Prostate gland (tissue), 2 donors: ENCODE measurements around a stretch of chr1.

GRCh38 chr1:115085457-115085723, 3.9 kb downstream of the TSPAN2 start:
- PRO-cap = bidirectional peak, plus-strand start at chr1:115085589, minus-strand start at chr1:115085371
- RAMPAGE, long total RNA, 2 experiments = no peak in any of the 2 experiments

GRCh38 chr1:115168887-115169245, 79.6 kb upstream of the TSPAN2 start:
- PRO-cap = no peak
- RAMPAGE, long total RNA, 2 experiments = no peak in any of the 2 experiments

DNA sequence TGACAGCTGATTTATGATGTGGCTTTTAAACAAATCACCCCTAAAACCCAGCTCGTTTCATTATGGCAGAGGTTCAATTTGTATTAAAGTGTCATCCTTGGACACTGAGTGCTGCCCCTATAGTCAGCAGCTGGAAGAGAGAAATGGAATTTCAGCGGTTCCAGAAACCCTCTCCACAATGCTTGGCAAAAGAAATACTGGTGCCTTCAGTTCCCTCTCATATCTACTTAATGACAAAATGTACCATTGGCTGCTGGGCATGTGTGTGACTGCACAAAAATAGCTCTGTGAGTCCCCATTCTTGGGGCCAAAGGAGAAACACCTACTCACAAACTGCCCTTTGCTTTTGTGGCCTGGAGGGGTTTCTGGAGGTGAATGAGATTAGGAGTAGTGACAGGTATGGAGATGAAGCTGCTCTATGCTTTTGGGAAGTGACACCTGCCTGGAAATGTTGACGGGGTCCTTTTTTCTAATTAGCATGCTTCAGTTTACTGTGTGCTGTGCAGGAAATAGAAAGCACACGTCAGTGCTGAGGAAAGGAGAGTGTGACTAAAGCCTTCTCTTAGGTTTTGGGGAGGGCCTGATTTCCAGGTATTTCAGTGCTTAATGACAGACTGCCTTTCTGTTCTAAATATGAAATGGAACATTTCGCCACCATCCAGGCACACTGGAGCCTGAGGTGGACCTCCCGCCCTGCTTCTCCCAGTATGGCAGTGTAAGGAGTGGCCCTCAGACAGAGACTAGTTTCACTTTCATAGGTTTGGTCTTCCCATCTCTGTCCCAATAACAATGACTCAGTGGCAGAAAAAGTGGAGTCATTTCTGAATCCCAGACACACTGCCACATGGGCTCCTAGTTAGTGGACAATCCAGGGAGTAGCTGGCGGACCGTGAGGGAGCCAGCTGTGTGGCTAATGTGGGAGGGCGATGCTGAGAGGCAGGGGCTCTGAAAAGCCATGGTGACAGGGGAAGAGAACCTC, 95.3 kb upstream of the TSPAN2 start:
- PRO-cap = no peak
- RAMPAGE, long total RNA, 2 experiments = no peak in any of the 2 experiments

DNA sequence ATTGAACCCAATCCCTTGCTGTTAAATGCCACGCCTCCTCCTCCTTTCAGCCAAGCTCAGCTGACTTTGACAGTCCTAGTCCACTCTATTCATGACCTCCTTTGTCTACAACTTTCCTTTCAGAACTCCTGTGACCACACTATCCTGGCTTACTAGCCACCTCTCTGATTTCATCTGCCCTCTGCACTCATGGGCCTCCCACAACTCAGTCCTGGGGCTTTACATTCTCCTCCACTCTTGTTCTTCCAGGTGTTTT, 4.0 kb upstream of the NGF start:
- PRO-cap = no peak
- RAMPAGE, long total RNA, 2 experiments = no peak in any of the 2 experiments

DNA sequence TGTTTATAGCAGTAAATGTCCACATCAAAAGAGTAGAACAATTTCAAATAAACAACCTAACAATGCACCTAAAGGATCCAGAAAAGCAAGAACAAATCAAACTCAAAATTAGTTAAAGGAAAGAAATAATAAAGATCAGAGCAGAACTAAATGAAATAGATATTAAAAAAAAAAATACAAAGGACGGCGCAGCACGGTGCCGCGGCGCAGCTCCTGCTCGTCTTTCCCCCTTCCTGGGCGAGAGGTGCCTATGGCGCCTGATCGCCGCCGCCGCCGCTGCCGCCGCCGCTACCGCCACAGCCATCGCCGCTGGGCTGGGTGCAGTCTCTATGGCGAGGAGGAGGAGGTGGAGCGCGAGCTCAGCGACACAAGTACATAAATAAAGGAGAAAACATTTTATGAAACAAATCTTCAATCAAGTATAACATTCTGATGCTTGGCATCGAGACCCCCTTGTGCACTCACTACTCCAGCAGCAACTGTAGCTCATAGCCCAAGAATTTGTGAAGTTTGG, 77.6 kb upstream of the VANGL1 start:
- PRO-cap = no peak
- RAMPAGE, long total RNA, 2 experiments = no peak in any of the 2 experiments

GRCh38 chr1:115646951-115647613, 5.3 kb downstream of the VANGL1 start:
- PRO-cap = no peak
- RAMPAGE, long total RNA, 2 experiments = no peak in any of the 2 experiments

GRCh38 chr1:115829316-115829600, 11.7 kb downstream of the NHLH2 start:
- PRO-cap = no peak
- RAMPAGE, long total RNA, 2 experiments = no peak in any of the 2 experiments

- PRO-cap = no peak
- RAMPAGE, long total RNA, 2 experiments = no peak in any of the 2 experiments
Measured at GRCh38 chr1:116145921-116146234, 34.7 kb downstream of the MAB21L3 start.

DNA sequence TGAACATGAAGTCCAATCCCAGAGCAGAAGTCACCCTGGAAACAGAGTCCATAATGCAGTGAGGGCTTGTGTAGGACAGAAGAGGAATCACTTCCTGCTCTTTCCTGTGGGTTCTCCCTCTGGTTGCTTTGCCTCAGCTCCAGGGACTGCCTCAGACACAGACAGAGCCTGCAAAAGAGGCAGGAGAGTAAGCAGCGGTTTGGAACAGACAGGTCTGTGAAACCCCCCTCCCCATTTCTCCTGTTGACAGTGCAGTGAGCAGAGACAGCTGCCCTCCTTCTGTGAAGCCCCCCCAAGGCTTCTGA, 52.9 kb downstream of the MAB21L3 start:
- PRO-cap = no peak
- RAMPAGE, long total RNA, 2 experiments = no peak in any of the 2 experiments

- PRO-cap = no peak
- RAMPAGE, long total RNA, 2 experiments = no peak in any of the 2 experiments
Measured at GRCh38 chr1:116358990-116359765, 13.9 kb upstream of the ATP1A1 start.

- PRO-cap = no peak
- RAMPAGE, long total RNA, 2 experiments = no peak in any of the 2 experiments
Measured at GRCh38 chr1:116390495-116391051, 17.5 kb downstream of the ATP1A1 start.

- PRO-cap = no peak
- RAMPAGE, long total RNA, 2 experiments = no peak in any of the 2 experiments
Measured at GRCh38 chr1:116396151-116397162, 23.4 kb downstream of the ATP1A1 start.

DNA sequence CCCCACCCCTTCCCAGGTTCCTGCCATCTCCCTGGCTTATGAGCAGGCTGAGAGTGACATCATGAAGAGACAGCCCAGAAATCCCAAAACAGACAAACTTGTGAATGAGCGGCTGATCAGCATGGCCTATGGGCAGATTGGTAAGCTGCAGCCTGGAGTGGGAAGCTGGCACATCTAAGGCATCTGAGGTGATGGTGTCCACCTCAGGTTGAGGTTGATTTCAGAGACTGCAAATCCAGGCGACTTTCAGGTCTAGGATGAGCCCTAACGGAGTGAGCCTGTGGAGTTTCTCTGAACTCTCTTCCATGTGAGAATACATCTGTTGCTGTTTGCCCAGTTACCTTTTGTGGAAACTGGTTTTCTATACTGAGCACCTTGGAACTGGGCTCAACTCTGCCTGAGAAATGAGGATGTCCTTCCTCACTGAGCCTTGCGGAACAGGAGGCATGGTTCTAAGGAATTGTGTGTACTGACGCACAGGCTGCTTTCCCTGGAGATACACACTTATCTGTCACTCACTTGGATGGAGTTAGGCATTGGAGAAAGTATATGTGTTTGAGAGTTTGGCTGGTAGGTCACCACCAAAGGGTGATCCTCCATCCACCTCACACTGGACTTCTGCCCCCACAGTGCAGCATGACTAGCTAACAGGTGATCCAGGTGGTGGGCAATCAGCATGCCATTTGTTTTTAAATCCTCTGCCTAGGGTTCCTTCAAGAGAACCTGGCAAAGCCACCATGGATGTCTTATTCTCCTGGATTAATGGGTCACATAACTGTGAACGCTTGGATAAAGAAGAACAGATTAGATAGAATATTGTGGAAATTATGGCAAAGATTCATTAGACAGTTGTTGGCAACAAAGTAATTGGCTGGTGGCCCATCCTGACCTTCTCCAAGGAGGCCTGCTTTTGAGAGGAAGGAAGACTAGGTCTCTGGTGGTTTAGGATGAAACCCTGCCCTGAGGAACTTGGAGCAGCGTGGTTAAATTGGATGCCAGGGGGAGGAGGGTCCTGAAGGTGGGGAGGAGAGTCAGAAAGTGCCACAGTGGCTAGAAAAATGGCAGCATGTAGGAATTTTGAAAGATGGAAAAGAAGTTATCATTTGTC, 26.7 kb downstream of the ATP1A1 start:
- PRO-cap = no peak
- RAMPAGE, long total RNA, 2 experiments = no peak in any of the 2 experiments

GRCh38 chr1:116482450-116483030, 88.3 kb downstream of the CD58 start:
- PRO-cap = no peak
- RAMPAGE, long total RNA, 2 experiments = no peak in any of the 2 experiments

DNA sequence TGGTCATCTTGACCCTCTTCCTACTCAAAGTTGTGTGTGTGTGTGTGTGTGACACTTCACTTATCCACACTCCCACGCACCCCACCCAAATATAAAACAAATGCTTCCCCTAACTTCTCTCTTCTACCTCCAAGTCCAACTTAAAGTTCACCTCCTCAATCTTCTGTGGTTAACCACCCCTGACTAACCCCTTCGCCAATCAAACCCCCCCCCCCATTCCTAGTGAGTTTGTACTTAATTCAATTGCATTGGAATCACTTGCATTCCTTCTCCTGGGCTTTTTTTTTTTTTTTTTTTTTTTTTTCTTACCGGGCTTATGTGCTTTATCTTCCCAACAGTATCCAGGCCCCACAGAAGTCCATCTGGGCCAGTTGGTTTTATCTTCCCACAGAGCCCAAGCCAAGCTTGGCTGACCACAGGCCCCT, 78.5 kb downstream of the CD58 start:
- PRO-cap = no peak
- RAMPAGE, long total RNA, 2 experiments = no peak in any of the 2 experiments

DNA sequence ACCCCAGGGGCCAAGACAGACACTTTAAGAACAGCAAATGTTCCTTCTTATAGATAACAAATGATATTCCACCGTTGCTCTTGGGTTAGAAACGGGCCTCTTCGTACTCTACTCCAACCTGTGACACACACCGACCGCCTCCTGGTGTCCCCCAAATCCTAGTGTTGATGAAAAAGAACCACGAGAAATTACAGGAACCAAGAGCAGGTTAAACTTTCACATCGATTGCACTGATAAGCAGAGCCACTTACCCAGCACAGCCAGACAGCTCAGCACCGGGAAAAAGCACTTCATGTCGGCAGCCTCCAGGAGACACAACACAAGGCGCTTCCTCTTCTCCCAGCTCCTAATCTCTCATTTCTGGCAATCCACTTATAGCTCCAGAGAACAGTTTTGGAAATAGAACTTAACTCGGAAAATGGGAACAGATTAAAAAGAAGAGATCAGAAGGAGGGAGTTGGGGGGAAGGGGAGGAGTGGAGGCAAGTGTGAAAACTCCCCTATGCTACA, 1.4 kb downstream of the IGSF3 start:
- PRO-cap = unidirectional peak, plus-strand start at position 263 of the sequence
- RAMPAGE, long total RNA, 2 experiments = no peak in any of the 2 experiments

DNA sequence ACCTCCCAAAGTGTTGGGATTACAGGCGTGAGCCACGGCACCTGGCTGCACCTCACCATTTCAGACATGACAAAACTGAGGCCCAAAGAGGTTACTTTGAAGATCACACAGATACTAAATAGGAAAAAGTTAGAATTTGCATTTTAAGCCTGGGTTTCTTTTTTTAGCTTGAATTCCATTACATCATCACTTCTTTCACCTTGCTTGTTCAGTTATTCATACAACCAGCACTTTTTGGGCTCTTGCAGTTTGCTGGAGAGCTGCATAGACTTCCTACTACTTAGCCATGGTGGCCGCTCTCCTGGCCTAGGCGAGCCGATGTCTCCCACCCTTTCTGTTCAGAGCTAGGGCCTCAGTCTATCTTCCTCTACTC, 16.3 kb upstream of the CD2 start:
- PRO-cap = no peak
- RAMPAGE, long total RNA, 2 experiments = no peak in any of the 2 experiments

DNA sequence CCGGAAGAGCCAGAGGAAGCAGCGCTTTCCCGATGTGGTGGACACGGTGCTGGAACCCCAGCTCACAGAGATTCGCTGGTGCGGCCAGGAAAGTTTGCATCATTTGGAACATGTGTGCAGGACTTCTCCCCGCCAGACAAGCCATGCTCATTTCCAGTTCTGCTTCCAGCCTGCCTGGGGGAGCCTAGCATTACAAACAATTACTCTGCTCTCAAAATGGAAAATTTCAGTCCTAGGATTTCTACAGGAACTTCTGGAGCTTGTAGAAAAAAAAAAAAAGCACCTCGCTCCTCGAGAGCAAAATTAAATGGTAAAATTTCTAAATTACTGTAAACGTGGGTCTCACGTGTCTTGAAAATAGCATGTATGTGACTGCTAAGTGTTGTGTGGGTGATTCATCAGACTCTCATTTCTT, 62.0 kb upstream of the PTGFRN start:
- PRO-cap = no peak
- RAMPAGE, long total RNA, 2 experiments = no peak in any of the 2 experiments

- PRO-cap = no peak
- RAMPAGE, long total RNA, 2 experiments = no peak in any of the 2 experiments
Measured at GRCh38 chr1:116875467-116875831, 34.3 kb upstream of the PTGFRN start.

DNA sequence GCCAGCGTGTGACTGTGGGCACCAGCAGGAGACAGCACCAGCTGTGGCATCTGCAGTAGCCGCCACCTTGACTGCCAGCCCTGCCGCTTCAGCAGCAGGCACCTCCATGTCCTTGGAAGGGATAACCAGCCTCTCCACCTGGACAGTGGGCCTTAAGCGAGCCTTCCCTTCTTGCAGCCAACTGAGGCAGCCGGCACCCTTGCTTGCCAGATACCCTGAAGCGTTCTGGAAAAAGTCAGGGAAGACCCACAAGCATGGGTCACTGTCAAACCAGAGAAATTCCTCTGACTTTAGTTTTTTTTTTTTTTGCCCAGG, 30.2 kb upstream of the PTGFRN start:
- PRO-cap = no peak
- RAMPAGE, long total RNA, 2 experiments = no peak in any of the 2 experiments